GM19239 (cell line): ENCODE results near the genes CAMK2G, AP3M1 and ADK.

DNA sequence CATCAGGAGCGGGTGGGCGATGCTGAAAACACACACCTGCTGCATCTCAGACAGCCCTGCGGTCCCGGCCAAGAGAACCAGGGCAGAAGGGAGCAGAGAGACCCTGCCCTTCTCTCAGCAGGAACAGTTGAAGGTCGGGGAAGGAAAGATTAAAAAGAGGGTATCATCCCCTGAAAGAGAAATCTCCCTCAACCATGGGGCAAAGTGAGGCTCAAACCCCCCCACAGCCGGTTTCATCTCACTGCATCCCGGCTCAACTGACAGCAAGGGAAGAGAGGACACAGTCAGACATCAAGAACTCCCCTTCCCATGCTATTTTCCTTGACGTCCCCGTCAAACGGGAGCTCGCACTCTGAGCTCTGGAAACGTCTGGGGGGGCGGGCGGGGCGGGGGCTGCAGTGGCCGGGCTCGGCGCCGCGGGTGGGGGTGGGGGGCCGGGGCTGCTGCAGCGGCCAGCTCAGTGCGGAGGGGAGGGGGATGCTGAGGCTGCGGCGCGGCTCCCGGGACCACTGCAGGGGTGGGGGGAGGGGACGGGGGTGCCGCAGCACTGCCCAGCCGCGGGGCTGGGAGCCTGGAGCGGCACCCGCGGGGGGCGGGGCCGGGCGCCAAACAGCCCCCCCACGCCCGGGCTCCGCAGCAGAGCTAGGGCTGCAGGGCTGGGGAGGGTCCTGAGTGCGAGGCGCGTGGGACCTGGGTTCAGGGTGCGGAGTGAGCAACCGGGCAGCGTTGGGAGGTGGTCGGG is 830 bp downstream of the CAMK2G start:
- RRBS, result 3% methylated on average over 13 of the region's 47 CpGs

DNA sequence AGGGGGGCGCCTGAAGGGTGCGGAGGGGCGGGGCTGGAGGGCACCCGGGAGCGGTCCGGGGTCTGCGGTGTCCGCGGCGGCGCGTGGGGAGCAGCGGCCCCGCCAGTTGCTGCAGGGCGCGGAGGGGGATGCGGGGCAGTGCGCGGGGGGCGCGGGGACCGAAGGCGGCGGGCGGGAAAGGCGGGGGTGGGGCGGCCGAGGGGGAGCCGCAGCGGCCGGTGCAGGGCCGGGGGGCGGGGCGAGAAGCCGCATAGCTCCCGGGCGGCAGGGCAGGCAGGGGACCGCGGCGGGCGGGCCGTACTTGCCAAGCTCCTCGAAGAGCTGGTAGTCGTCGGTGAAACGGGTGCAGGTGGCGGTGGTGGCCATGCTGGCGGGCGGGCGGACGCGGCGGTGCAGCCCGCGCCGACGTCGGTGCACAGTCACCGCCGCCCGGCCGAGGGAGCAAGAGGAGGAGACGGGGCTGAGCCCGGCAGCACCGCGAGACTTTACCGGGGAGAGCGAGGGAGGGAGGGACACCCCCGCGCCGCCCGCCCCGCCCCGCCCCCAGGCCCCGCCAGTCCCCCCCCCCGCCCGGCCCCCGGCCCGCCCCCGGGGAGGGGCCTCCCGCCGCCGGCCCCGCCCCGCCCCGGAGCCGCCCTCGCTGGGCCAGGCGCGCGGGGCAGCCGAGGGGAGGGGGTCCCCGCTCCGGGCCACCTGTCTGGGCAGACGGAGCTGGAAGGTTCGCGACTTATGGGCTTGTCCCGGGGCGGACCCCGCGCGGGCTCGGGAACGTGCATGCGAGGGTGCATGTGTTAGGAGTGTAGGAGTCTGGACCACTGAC is at the start of gene CAMK2G:
Gene CAMK2G (minus strand): TSS at position 460 of the 820 bp plus-strand sequence.
- RRBS, result 7% methylated on average over 24 of the region's 105 CpGs

DNA sequence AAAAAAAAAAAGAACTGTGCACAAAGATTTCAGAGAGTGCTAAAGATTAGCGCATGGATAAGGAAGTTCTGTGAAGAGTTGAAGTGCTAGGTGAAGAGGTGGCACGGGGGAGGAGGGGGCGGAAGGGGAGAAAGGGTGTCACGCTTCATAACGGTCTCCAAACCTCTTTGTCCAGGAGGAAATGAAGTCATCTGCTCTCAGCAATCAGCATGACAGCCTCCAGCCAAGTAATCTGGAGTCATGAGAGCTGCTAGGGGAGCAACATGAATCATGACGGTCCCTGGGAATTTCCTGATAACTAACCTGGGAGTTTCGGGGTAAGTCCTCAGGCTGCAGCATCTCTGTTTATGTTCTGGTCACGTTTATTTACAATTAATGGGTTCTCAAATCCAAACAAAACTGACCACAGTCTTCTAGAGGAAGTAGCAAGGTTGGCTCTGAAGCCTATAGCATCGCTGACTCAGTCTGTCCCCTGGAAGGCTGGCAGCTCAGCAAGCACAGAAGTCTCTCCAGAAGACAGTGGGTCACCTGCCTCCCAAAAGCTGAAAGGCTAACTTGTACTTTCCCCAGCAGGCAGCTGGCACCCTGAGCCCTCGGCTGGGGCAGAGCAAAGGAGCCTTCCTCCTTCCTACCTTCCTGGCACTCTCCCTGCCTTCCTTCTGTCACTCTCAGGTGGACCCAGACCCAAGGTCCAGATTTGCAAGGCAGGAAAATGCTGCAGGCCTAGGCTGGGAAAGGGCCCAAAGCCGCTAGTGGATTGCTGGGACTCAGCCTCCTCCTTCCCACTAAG is 1.8 kb upstream of the PLAU start:
- RRBS, result no CpG with 5 or more reads among the region's 11 CpGs

DNA sequence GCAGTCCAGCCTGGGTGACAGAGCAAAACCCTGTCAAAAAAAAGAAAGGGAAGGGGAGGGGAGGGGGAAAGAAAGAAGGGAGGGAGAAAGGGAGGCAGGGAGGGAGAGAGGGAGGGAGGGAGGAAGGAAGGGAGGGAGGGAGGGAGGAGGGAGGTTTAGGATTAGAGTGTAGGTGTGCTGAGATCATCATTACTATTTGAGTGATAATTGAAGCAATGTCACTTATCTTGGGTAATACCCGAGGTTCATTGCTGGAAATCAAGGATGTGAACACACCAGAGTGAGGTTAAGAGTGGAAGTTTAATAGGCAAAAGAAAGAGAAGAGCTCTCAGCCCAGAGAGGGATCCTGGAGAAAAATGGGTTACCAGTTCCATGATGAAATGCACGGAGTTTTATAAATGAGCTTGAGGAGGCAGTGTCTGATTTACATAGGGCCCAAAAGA is 27.7 kb downstream of the VCL start:
- RRBS, result no CpG with 5 or more reads among the region's 2 CpGs

DNA sequence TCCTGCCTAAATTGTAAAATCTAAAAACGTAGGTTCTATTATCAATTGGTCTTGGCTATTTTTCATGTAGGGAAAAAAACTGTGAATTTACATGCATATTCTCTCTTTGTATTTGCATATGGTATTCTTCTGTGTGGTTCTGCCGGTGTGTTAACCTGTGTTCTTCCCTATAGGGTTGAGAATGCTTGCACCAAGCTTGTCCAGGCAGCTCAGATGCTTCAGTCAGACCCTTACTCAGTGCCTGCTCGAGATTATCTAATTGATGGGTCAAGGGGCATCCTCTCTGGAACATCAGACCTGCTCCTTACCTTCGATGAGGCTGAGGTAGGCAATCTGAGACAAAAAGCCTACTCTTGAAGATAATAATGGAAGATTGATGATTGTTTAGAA is 72.6 kb downstream of the VCL start:
- RRBS, result no CpG with 5 or more reads among the region's 4 CpGs

DNA sequence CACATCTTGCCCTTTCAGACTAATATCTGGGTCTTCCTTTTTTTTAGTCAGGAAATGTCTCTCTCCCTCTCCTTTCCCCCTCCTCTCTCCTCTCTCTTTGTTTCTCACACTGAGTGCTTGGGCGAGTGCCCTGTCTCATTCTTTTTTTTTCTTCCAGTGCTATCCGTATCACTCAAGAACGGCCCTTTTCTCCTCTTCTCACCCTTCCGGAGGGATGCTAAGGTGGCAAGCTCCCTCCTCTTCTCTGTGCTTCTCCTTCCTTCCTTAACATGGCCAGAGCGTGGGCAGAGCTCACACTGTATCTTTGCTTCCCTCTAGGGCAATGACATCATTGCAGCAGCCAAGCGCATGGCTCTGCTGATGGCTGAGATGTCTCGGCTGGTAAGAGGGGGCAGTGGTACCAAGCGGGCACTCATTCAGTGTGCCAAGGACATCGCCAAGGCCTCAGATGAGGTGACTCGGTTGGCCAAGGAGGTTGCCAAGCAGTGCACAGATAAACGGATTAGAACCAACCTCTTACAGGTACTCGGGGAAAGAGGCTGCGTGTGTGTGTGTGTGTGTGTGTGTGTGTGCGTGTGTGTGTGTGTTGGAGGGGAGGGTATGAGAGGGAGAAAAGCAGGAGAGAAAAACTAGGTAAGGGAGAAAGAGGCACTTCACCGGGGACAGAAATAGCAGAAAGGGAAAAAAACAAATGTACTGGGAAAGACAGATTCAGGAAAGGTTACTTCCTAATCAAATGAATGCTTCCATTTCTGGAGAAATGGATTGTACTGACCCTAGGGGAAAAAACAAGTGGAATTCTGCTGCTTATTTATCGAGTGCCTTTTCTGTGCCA is 36.5 kb downstream of the AP3M1 start:
- RRBS, result no CpG with 5 or more reads among the region's 16 CpGs

DNA sequence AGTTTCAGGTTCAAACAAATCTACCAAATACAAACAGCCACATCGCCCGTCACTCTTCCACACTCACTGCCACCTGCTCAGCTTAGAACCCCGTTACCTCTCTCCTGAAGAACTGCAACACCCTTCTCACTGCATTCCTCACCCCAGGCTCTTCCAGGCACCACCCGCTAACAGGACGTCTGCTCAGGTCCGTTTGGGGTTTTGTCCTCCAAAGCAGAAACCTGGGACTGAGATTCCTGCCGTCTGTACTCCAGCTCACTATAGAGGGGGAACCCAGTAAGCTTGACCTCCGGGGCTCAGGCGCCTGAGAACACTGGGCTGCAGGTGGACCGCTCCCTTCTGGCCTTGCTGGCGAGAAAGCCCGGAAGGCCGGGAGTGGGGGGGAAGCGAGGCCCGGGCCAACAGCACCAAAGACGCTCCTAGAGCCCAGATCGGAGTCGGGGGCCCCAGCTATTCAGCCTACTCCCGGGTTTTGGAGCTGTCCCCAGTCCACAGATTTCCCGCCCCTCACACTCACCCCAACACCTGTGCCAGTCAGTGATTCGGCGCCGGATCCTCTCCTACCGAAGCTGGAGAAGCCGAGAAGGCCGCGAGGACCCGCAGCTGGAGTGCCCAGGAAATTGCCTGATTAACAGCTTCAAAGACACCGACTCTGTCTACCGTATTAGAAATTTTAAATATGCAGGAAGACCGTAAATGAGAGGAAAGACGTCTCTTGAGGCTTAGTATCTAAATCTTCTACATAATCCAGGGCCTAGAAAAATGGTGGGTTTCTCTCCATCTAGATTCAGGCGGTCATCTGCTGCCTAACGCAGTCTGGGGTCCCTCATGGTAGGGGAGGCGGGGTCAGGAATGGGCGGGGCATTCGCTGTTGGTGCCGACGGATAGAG is at the start of gene AP3M1:
Gene AP3M1 (minus strand): TSS at position 591 of the 890 bp plus-strand sequence.
- RRBS, result 3% methylated on average over 13 of the region's 39 CpGs

- RRBS, result 2% methylated on average over 11 of the region's 53 CpGs
Measured at GRCh38 chr10:74151128-74152352, at the start of gene ADK. TSS of gene ADK (plus strand) at chr10:74151221.

GRCh38 chr10:74175558-74176095 is 24.6 kb downstream of the ADK start:
- RRBS, result no CpG with 5 or more reads among the region's 2 CpGs

GRCh38 chr10:74177398-74177759 is 26.4 kb downstream of the ADK start:
- RRBS, result no CpG with 5 or more reads among the region's 3 CpGs

GRCh38 chr10:74227894-74228603 is 77.0 kb downstream of the ADK start:
- RRBS, result no CpG with 5 or more reads among the region's 2 CpGs

DNA sequence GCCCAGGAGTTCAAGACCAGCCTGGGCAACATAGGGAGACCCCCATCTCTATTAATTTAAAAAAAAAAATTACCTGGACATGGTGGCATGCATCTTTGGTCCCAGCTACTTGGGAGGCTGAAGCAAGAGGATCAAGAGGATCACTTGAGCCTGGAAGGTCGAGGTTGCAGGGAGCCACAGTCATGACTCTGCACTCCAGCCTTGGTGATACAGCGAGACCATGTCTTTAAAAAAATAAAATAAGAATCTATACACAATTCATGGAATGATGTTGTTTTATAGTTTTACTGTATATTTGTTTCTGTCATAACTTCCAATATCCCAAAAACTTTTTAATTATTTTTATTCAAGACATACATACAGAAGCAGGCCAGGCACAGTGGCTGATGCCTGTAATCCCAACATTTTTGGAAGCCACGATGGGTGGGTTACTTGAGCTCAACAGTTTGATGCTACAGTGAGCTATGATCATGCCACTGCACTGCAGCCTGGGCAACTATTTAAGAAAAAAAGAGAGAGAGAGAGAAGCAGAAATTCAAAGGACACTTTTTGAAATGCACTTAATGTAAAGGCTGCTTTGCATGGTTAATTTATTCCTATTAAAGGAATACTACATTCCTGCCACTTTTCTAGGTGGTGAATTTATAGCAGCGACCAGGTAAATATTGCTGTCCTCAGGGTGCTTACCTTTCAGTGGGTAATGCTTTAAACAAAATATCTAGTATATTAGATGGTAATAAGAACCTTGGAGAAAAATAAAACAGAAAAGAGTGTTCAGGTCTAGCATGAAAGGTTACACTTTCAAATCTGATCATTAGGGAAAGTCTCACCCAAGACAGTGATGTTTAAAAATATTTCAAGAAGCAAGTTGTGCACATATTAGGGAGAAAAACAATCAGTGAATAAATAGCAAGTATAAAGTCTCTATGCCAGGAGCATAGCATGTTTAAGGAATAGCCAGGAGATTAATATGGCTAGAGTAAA is 313.6 kb downstream of the ADK start:
- RRBS, result no CpG with 5 or more reads among the region's 4 CpGs

- RRBS, result no CpG with 5 or more reads among the region's 38 CpGs
Measured at GRCh38 chr10:75275933-75276756, 40.4 kb upstream of the COMTD1 start.

GRCh38 chr10:75338376-75338764 is 63.2 kb downstream of the ZNF503 start:
- RRBS, result no CpG with 5 or more reads among the region's 1 CpG

DNA sequence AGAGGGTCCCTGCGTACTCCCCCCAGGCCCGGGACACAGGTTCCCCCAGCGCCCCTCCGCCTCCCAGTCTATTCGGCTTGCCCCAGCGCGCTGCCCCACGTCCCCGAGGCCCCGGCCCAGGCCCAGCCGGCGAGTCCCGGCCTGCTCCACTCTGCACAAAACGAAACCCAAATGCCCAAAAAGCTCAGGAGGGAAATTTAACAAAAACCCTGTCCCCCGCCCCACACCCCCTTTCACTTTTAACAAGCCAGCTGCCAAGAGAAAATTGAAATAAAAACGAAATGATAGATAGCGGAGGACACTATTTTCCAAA is 4.3 kb downstream of the ZNF503 start:
- RRBS, result 47% methylated on average over 8 of the region's 17 CpGs

- RRBS, result 62% methylated on average over 16 of the region's 17 CpGs
Measured at GRCh38 chr10:75399482-75399715, 2.2 kb downstream of the ZNF503 start.

GRCh38 chr10:75402514-75403284 is 1.1 kb upstream of the ZNF503 start:
- RRBS, result no CpG with 5 or more reads among the region's 46 CpGs

DNA sequence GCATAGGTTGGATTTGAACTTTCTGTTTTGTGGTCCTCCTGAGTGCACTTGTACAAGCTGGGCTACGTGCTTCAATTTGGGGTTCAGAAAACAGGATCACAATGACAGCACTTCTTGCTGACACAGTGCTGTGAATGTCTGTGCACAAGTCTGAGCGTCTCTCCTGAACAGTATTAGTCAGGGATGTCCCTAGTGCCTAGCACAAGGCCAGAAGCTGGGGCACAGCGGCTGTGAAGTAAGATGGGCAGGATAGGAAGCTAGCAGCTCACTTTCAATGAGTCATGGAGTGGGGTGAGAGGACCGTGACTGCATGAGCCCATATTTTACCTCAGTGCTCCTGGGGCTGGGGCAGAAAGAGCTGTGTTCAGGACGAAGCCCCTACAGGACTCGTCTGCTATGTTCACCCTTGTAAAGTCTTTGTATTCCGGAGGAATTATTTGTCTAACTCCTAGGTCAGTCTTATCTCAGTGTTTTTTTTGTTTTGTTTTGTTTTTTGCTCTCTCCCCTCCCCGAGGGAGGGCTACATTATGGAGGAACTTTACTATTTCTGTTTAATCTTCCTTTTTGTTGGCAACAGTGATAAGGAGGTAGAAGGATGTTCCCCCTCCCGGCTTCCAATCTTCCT is 2.9 kb upstream of the LRMDA start:
- RRBS, result no CpG with 5 or more reads among the region's 9 CpGs

DNA sequence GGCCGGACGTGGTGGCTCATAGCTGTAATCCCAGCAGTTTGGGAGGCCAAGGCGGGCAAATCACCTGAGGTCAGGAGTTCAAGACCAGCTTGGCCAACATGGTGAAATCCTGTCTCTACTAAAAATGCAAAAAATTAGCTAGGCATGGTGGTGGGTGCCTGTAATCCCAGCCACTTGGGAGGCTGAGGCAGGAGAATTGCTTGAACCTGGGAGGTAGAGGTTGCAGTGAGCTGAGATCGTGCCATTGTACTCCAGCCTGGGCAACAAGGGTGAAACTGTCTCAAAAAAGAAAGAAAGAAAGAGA is 9.3 kb downstream of the LRMDA start:
- RRBS, result no CpG with 5 or more reads among the region's 4 CpGs

- RRBS, result no CpG with 5 or more reads among the region's 2 CpGs
Measured at GRCh38 chr10:75450142-75450367, 18.6 kb downstream of the LRMDA start.